Calu3 (cell line): ENCODE results near the gene OTX1.

DNA sequence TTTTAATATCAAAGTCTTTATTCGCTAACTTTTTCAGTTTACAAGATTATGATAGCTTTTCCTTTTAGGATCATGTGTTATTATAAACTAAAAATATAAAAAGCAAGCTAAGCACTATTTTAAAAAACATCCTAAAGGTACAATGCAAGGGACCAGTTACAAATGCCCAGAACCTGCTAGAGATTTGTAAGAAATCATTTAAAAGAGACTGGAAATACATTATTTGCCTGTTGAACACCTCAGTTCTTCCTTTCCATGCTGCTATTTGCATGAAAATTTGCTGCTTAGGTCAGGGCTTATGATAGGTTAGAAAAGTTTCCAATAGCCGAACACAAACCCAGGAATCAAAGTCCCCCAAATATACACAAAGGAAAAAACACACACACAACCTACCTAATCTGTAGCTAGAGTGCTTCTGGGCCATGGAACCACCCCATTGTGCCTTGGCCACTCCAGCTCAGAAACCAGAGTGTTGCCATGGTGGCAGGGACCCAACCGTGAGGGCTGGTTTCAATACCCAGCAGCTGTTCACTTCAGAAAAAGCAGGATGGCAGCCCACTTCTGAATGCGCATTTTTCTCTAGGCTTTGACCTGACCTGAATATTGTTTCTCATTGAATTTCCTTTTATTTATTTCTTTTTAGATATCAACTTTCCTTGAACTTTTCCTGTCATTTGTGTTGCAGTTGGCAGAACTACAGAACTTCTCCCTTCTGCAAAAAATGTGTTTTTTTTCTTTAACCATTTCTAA lies 43.1 kb upstream of the EHBP1 start:
- PRO-cap, result no peak

GRCh38 chr2:62992557-62993229 lies 57.9 kb upstream of the OTX1 start:
- PRO-cap, result no peak

GRCh38 chr2:63049296-63049643 lies 1.4 kb upstream of the OTX1 start:
- PRO-cap, result no peak

DNA sequence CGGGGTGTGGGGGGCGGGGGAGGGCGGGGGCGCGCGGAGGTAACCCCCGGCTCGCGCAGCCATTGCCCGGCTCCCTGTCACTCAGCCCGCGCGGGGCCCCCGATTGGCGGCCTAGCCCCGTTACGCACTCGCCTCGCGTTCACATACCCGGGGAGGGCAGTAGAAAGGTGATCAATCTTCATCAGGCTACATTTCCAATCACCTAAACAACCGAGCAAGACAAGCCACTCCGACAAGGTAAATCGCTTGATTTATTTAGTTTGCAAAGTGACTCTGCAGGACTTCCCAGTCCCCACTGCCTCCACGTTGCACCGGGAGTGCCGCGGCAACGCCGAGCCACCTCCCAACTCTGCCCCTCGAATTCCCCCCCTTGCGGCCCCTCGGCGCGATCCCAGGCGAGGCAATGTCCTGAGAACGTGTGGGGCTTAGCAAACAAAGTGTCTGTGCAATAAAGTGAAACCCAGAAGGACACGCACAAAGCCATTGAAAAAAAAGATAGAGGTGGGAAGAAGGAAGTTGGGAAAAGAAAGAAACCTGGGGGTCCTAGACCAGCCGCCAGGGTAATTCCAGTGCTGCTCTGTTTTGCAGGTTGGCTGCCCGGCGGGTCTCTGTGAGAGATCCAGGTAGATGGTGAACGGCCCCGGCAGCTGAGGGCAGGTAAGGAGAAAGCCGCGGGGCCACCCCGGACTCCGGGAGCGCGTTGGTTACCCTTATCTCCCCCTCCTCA lies at the start of gene OTX1:
OTX1 (plus strand) TSS at position 170 of the 727 bp plus-strand sequence.
- PRO-cap, result bidirectional peak, plus-strand start at position 142 of the sequence, minus-strand start outside the sequence

GRCh38 chr2:63566431-63567108 lies 21.7 kb downstream of the WDPCP start:
- PRO-cap, result no peak

DNA sequence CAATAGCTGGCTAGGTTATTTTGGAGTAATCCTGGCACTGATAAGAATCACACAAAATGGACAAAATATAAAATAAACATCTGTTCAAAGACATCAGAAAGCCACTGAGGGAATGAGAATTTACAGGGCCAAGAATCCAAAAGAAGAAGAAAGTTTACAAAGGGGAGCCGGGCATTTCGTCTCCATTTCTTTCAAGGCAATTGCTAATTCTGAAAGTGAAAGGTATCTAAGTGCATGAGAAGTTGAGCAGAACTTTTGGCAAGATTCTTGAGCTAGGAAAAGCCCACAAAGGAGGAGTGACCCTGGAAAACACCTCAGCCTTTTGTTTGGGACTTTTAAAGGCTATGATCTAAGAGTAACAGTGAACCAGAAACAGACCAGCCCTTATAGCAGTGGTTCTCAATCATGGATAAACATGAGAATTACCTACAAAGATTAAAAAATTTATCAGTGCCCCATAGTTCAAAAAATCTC lies 87.3 kb downstream of the MDH1 start:
- PRO-cap, result no peak

GRCh38 chr2:63892941-63893815 lies 51.5 kb downstream of the UGP2 start:
- PRO-cap, result no peak

DNA sequence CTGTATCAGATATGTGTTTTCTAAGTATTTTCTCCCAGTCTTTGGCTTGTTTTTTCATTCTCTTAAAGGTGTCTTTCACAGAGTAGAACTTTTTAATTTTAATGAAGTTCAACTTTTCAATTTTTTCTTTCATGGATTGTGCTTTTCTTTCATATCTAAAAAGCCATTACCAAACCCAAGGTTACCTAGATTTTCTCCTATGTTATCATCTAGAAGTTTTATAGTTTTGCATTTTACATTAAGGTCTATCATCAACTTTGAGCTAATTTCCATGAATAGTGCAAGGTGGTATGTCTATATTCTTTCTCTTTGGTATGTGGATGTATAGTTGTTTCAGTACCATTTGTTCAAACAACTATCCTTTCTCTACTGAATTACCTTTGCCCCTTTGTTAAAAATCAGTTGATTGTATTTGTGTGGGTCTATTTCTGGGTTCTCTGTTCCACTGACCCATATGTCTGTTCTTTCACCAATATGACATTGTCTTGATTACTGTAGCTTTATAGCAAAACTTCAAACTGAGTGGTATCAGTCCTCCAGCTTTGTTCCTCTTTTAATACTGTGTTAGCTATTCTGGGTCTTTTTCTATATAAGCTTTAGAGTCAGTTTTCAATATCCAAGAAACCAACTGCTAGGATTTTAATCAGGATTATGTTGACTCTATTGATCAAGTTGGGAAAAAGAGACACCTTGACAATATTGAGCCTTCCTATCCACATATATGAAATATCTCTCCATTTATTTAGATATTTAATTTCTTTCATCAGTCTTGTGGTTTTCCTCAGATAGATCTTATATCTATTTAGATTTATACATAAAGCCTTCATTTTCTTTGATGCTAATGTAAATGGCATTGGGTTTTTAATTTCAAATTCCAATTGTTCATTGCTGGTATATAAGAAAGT lies 45.1 kb downstream of the VPS54 start:
- PRO-cap, result no peak

GRCh38 chr2:64076628-64077324 lies 57.5 kb upstream of the VPS54 start:
- PRO-cap, result no peak

GRCh38 chr2:64122229-64123062 lies 21.8 kb downstream of the PELI1 start:
- PRO-cap, result no peak

DNA sequence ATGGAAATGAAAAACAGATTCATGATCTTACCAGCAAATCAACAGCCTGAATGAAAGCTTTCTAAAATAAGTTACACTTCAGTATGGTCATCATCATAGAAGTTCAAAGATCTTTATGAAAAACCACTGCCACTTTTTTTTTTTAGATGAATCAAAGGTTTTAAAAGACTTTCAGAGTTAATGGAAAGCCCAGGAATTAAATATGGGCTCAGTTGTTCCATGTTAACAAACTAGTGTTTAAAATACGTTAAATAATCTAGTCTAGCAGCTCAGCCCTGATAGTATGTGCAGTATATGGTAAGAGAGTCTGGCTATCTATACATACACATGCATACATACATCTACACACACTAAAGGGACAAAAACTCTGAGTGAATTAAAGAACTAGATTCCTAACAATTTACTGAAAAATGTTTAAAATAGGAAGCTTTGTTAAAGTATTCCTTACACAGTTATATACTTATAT lies 8.1 kb downstream of the PELI1 start:
- PRO-cap, result no peak

GRCh38 chr2:64138642-64139270 lies 5.5 kb downstream of the PELI1 start:
- PRO-cap, result no peak

- PRO-cap, result no peak
Observed at GRCh38 chr2:64223128-64223595, 78.9 kb upstream of the PELI1 start.

DNA sequence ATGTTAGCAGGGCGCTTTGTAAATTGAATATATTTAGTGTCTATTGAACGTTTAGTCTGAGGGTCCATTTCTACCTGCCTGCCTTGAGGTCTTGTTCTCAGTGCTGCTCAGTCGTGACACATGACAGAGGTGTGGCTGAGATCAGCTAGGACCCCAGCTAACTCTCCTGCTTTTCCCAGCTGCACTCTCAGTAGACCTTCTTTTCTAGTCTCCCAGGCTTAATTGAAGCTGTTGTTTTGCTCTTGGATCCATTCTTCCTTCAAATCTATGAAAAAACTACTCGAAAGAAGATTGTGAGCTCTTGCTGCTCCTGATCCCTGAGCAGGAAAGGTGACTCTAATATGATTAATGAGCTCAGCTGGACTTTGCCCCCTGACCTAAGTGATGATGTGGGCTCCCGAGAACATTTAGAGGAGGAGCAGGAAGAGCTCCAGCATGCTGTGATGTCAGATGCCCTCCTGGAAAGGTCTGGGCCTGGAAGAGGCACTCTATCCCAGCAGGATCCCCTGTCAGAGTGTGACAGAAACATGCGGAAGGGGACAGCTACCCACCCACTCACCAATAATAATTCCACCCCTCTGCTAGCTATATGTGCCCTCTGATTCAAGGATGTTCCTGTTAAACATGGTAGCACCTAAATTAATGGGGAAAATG lies 117.8 kb upstream of the PELI1 start:
- PRO-cap, result bidirectional peak, plus-strand start at position 477 of the sequence, minus-strand start at position 332 of the sequence

- PRO-cap, result no peak
Observed at GRCh38 chr2:64325342-64325820, 128.6 kb upstream of the LGALSL start.

GRCh38 chr2:64341446-64342033 lies 112.4 kb upstream of the LGALSL start:
- PRO-cap, result no peak

DNA sequence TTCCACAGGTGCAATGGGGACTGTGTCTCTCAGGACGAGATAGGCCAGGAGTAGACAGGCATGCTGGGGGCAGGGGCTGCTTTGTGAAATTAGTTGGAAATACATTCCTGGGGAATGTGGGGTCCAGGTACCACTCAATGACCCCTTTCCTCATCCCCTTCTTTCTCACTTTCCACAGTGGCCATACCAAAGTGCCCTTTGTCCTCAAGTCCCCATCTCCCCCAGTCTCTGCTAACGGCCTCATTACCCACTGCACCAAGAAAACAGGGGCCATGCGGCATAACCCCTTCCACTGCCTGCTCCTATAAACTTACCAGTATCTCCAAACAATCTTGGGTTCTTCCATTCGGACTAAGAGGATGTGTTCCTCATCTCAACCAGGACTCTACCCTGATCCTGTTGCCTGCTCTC lies 72.0 kb upstream of the LGALSL start:
- PRO-cap, result no peak

- PRO-cap, result no peak
Observed at GRCh38 chr2:64462048-64462425, 8.1 kb downstream of the LGALSL start.

- PRO-cap, result no peak
Observed at GRCh38 chr2:64628763-64629383, 24.8 kb downstream of the SERTAD2 start.

- PRO-cap, result no peak
Observed at GRCh38 chr2:64635771-64637005, 17.5 kb downstream of the SERTAD2 start.